Pulmonary lymph node (tissue), 1 donor: ENCODE measurements around a stretch of chr3.

GRCh38 chr3:33551041-33552113 is 111.2 kb upstream of the UBP1 start:
- PRO-cap, result no peak

DNA sequence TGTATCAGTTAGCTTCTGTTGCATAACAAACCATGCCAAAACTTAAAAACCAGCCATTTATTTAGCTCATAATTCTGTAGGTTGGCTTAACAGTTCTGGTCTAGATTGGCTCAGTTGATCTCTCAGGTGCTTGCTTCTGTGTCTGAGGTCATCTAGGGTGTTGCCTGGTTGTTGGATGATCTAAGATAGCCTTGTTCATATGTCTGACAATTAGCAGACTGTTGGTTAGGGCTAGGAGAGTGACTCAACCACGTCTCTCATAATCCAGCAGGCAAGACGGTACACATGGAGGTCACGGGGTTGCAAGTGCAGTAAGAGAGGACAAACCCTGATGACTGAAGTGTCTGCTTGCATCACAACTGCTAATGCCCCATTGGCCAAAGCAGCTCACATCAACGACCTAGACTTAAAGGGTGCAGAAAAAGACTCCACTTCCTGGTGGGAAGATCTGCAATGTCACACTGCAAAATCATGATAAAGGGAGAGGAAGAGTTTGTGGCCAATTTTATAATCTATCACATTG is 6.8 kb upstream of the PDCD6IP start:
- PRO-cap, result no peak

DNA sequence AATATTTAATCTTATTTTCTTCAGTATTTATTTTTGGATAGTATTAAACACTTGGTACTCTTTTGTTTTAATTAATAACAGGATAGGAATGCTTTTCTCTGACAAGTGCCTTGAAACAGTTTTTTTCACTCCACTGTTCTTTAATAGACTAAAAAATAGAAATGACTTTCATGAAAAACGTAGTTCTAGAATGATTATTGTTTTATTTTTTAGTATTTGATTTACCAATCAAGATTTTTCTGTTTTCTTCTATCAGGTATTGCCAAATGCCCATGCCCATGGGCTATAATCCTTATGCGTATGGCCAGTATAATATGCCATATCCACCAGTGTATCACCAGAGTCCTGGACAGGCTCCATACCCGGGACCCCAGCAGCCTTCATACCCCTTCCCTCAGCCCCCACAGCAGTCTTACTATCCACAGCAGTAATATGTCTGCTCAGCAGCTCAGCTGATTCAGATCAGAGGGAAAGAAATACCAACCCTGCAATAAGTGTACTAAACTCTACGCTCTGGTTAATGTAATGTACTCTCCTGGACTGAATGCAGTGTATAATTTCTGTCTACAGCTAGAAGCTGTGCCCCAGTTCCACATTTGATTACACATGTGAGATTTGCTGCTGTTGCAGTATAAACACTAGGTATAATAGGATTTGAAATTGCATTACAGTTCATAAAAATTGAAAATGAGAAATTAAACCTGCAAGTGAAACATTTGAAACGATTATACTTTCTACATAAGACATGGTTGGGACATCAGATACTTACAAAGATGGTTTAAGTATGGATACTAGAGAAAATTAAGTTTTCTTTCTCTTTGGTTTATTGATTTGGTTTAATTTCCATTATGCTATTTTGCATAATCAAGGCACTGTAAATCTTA is 67.9 kb downstream of the PDCD6IP start:
- PRO-cap, result no peak

DNA sequence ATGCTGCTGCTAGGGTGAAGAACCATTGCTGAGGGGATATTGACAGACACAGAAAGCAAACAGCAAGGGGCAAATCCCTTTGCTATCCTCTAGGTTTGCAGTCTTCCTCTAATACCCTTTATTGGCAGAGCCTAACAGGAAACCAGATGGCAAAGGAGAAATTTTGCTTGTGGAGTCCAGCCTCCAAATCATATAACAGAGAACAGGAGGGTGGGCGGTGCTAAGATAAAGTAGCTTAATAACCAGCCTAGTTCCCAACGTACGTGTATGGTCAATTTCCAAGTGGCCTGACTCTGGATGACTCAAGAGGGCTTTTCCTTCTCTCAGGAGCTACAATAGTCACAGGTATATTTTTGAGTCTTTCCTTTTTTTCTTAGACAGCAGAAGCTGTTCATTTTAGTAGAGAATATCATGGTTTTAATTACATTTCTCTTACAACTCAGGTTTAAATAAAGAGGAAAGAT is 404.6 kb downstream of the PDCD6IP start:
- PRO-cap, result no peak

- PRO-cap, result no peak
These were observed 153.1 kb upstream of the ARPP21 start for GRCh38 chr3:35486337-35486536.

DNA sequence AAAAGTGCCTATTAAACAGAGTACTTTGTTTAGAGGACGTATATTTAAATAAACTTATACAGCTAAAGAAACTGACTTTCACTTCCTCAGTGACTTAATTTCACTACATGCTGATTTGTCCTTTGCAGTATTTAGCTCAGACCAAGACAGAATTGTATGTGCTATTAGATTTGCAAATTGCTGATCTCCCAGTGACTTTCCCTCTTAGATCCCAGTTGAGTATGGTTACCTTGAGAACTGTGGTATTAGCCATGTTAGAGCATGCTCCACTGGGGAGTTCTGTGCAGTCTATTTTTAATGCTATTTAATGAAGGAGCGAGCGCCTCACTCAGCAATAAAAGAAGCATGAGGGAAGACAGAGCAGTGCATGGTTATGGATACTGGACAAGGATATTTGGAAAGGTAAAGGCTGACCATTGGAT is 2.7 kb downstream of the ARPP21 start:
- PRO-cap, result no peak

- PRO-cap, result bidirectional peak, plus-strand start at chr3:36908144, minus-strand start at chr3:36908075; bidirectional peak, plus-strand start at chr3:36908608, minus-strand start at chr3:36908518
These were observed 36.8 kb downstream of the TRANK1 start for GRCh38 chr3:36907740-36908835.

GRCh38 chr3:36913301-36913907 is 31.4 kb downstream of the TRANK1 start:
- PRO-cap, result no peak

DNA sequence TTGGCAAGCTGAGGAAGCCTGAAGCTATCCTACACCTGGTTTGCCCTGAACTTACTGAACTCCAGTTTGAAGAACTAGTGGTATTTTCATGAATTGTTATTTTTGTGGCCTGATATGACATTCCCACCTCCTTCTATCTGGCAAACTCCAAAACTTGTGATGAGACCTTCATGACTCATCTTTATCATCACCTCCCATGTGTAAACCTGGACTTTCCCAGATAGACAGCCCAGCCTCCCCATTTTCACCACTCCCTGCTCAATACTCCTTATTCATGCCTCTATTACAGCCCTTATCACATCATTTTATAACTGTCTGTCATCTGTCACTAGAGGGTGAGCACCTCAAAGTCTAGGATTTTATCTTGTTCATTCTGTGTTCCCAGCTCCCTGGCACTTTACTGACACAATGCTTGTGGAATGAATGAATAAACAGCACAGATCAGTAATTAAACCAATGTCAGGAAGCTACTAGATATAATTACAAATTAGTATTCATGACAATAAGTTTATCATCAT is 13.1 kb upstream of the TRANK1 start:
- PRO-cap, result no peak

DNA sequence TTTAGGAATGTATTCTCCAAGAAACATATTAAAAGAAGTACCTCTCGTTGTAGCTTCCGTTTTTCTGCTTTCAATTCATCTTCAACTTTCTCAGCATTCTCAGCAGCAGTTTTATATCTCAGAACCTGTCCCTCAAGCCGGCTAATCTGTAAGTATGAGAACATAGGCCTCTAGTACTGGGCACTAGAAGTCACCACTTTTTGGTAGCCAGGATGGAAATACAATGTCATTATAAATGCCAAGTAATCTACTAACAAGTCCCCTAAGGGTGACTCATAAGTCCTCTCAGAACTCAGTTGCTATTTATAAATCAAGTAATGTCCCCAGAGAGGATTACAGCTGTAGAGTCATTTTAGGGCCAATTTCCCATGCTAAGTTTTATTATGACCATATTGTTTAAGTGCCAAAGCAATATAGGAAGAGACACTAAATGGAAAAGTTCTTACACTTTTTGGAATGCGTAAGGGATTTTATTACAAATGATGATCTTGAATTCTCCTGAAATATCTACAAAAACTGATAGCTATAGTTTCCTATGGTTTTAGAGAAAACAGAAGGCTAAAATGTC is 61.1 kb downstream of the MLH1 start:
- PRO-cap, result no peak

DNA sequence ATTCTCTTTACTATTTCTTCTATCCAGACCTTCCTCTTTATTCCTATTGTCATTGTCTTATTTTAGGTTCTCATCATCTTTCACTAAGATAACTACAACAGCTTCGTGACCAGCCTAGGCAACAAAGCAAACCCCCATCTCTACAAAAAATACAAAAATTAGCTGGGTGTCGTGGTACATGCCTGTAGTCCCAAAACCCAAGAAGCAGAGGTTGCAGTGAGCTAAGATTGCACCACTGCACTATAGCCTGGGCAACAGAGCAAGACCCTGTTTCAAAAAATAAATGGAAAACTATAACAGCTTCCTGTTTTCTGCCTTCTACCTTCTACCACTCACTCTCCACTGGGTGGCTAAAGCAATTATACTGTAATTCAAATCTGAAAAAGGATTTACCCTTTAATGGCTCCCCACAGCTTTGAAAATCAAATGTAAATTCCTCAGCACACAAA is 33.5 kb downstream of the LRRFIP2 start:
- PRO-cap, result no peak

DNA sequence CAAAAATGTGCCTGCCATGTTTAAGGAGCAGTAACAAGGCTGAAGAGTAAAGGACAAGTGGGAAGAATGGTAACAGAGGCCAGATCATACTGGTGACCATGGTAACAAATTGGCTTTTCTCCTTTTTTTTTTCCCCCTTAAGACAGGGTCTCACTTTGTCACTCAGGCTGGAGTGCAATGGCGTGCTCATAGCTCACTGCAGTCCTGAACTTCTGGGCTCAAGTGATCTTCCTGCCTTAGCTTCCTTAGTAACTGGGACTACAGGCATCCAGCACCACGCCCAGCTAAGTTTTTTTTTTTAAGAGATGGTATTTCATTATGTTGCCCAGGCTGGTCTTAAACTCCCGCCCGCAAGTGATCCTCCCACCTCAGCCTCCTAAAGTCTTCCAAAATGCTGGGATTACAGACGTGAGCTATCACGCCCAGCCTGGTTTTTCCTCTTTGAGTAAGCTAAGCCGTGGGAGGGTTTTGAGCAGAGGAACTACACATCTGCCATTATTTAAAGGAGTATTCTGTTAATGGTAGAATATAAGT is 7.3 kb upstream of the LRRFIP2 start:
- PRO-cap, result no peak

- PRO-cap, result no peak
These were observed 25.6 kb upstream of the GOLGA4 start for GRCh38 chr3:37217514-37217883.

GRCh38 chr3:37302519-37303336 is 59.7 kb downstream of the GOLGA4 start:
- PRO-cap, result no peak

DNA sequence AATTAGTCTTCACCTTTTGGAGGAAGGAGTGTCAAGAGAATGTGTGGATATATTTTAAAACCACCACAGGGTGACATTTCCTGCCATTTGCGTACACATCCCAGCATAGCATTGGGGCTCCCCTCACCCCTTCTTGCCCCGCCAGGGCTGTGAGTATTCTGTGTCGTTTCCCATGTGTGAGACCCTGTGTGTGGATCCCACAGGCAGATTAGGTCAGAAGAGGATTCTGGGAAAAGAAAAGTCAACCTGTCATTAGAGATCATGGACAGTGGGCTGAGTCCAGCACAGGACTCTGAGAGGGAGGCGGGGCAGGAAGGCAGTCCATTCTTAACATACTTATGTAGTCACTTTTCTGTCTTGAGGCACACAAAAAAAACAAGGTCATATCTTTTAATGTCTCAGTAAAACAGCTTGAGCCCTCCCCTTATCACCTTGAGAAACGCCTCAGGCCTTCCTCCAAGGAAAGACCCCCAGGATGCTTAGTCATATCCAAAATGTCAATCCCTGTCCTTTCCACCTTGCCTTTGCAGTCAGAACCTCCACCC is 9.8 kb upstream of the ITGA9 start:
- PRO-cap, result no peak

DNA sequence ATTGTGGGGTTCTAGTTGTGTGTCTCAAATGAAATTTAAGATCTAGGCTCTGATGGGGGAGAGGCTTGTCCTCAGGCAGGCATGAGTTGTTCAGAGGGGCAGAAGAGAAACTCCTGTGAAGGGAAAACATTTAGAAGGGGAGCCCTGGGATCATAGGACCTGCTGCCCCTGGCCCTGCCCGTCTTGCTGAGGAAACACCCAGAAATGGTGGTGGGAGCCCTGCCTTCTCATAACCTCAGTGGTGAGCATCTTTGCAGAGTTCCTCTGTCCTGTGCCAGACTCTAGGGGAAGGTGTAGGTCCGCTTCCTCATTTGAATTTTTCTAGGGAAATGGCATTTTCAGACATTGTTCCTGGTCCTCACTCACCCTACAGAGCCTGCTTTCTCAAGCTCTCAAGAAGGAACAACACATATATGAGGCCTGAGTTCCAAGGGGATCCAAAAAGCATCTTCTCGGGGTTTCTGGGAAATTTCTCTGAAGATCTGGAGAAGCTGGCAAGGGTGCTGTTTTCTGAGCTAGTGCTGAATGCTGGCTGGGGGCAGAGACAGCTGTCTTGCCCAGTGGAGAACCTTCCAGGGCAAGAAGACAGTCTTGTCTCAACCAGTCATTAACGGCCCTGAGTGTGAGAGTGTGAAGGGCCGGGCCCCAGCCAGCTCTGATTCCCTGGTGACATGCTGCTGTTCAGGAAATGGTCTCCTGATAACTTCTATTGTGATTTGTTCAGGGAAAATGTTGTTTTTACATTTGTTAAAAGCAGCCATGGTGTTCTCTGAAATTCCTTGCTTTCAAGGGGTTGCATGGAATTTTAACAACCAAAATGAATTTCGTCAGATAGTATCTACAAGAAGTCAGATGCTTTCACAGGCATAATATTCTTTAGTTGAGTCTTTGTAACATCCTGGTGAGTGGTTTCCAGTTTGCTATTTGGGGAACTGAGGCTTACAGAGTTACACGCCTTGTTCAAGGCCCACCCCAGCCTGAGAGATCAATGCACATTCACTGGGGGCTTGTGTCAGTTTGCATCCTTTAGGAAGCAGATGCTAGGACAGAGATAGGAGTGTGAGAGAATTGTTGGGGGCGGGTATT is 5.7 kb downstream of the ITGA9 start:
- PRO-cap, result no peak

DNA sequence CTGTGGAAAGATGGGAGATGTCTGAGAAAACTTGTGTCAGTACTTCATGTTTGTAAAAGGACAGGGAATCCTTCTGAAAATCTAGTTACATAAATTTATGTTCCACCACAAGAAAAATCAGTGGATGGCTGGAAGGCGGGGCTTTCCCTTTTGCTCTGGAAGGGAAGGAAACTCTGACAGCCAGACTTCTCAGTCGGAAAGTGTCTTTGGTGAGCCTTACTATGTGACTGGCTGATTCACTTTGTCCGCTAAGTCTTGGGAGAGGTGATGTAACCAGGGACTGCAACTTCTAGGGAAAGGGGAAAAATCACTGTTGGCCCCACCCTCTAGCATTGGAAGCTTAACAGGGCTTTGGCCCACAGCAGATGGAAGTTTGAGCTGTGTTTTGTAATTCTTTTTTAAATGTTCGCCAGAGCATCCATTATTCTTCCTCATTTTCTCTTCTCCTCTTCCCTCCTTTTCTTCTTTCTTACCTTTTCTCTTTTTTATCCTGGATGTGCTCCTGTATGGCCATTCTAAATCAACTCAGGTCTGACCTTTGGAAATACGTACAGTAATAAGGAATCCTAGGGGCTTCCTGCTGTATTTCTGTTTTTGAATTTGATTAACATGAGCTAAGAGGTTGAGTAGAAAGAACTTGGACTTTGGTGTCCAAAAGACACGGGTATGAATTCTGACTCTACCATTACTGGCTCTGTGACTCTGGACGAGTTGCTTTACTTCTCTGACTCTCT is 128.4 kb downstream of the ITGA9 start:
- PRO-cap, result no peak

GRCh38 chr3:37595202-37595783 is 143.4 kb downstream of the ITGA9 start:
- PRO-cap, result no peak

DNA sequence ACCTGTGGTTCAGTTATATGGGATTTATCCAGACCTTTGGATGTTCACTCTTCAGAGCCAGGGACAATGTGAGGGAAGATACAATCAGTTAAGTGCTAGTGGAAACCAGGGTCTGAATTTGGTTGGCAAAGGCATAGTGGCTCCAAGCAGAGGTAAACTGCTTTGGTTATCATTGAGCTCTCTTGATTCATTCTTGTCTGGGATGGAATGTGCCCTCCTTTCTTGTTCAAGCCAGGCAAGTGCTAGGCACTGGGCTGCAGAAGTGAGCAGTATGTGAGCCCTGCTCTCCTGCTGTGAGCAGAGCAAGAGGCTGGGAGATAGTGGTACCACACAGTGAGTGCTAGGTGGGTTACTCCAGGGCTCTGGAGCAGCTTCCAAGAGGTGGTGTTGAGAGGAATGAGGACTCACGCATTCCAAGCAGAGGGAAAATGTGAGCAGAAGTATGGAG is 200.2 kb upstream of the CTDSPL start:
- PRO-cap, result no peak

- PRO-cap, result no peak
These were observed 44.6 kb downstream of the CTDSPL start for GRCh38 chr3:37906116-37906850.